ENCODE measurements around a stretch of chr10.

DNA sequence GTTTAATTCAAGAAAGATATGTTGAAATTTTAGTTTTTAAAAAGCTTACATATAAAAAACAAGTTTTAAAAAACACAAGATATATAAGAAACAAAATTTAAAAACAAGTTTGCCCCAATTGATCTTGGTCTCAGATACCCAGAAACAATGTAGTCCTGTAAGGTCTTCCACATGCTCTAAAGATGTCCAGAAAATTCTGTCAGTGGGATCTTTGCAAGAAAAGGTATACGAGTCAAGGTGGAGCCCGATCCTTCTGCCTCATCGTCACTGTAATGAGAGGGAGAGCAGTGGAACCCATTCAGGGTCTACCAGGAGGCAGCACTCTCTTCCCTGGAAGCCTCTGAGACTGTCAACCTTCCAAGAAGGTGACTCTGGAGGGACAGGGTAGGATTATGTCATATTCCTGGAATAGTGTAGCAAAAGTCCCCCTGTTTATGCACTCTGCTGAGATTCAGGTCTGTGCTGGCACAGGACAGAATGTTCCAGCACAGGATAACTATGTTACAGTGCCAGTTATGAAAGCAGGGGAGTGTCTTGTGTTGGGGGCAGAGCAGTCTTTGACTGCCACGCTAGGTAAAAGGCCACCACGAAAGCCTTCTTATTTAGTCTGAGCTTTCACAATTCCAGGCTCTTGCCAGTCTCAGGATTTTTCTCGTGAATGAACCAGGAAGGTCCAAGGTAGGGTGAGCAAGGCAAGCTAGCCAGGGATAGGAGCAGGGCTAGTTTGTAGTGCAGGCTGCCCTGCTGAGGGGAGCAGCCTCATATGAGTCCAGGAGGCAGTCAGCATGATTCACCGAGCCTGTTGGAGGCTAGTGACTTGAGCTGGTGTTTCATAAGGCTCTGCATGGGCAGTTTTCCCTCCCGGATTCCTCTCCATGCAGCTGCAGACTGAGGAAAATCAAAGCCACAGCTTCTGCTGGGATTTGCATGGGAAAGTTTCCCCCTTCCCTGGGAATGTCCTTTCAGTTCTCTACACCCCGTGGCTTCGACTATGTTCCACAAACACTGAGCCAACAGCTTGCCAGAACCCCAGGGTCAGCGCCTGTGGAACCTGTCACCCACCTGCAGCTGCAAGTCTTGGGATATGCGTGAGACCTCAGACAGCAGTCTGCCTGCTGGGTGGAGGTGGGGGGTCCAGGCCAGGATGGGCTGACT lies 112.5 kb downstream of the JCAD start:
- PRO-cap, result no peak

DNA sequence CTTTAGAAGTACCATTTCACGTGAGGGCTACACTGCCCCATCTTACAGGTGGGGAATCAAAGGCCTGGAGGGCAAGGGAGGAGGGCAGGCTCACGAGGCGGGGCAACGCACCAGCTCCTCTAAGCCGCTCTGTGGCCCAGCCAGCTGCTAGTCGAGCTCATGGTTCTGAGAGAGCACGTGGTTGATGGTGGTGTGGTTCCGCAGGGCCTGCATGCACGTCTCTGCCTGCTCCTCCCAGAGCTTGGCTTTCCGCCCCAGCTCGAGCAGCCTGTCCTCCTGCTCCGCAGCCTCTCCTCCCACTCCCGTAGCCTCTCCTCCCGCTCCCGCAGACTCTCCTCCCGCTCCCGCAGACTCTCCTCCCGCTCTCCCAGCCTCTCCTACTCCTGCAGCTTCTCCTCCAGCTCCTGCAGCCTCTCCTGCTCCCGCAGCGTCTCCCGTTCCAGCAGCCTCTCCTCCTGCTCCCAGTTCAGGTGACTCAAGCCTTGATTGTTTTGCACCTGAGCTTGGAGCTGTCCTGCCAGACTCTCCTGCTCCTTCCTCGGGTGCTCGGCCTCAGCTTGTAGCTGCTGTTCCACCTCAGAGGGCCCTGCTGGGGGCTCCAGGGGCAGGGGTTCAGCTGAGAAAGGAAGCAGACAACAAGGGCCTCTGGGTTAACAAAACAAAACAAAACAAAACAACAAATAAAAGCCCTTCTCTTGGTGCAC lies 19.1 kb upstream of the MTPAP start:
- PRO-cap, result no peak

GRCh38 chr10:30374274-30374887 lies 25.3 kb upstream of the MTPAP start:
- PRO-cap, result no peak

DNA sequence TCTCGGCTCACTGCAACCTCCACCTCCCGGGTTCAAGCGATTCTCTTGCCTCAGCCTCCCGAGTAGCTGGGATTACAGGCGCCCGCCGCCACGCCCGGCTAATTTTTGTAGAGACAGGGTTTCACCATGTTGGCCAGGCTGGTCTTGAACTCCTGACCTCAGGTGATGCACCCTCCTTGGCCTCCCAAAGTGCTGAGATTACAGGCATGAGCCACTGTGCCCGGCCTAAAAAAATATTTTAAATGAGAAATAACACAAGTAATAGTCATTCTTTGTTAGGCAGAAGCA lies 1.6 kb downstream of the MAP3K8 start:
- PRO-cap, result no peak

GRCh38 chr10:30437912-30438413 lies 4.0 kb downstream of the MAP3K8 start:
- PRO-cap, result no peak

- PRO-cap, result no peak
Measured at GRCh38 chr10:30439826-30440757, 6.1 kb downstream of the MAP3K8 start.

DNA sequence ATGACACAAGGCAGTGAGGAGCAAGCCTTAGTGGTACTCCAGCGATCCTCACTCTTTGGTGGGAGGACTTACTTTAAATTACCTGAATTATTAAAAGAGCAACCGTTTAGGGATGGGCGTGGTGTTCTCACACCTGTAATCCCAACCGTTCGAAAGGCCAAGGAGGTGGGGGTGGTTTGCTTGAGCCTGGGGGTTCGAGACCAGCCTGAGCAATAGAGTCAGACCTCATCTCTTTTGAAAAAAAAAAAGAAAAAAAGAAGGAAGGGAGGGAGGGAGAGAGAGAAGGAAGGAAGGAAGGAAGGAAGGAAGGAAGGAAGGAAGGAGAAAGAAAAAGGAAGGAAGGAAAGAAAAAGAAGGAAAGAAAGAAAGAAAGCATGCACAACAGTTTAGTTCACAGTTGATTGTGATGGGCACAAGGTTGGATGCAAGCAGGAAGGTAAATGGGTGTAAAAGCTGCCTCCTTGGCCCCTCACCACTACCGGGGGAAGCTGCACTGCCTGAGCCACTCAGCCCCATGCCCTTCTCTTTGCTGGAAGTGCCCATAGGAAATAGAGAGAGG lies 19.7 kb downstream of the MAP3K8 start:
- PRO-cap, result no peak

DNA sequence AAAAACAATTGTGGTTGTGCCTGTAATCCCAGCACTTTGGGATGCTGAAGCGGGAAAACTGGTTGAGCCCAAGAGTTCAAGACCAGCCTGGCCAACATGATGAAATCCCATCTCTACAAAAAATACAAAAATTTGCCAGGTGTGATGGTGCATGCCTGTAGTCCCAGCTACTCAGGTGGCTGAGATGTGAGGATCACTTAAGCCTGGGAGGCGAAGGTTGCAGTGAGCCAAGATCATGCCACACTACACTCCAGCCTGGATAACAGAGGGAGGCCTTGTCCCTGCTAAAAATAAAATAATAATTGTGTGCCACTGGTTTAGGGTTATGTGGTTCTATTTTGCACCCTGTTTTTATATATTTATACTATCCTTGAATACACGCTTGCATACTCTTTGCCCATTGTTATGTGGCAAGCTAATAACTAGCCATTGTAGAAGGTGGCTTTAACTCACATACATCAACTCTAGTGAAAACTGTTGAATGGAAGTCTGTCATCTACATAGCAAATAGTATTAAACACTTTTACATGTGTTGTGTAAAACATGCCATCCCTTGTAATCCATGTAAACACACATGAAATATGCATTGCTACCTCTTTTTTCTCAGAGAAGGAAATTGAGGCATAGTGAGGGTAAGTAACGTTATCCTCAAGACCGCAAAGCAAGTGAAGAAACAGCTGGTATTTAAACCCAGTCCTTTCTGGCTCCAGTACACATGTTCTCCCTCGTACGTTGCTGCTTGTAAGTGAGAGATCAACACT lies 28.2 kb downstream of the MAP3K8 start:
- PRO-cap, result no peak

- PRO-cap, result no peak
Measured at GRCh38 chr10:30502229-30502758, 68.3 kb downstream of the MAP3K8 start.

GRCh38 chr10:30537489-30537822 lies 92.1 kb downstream of the LYZL2 start:
- PRO-cap, result no peak

DNA sequence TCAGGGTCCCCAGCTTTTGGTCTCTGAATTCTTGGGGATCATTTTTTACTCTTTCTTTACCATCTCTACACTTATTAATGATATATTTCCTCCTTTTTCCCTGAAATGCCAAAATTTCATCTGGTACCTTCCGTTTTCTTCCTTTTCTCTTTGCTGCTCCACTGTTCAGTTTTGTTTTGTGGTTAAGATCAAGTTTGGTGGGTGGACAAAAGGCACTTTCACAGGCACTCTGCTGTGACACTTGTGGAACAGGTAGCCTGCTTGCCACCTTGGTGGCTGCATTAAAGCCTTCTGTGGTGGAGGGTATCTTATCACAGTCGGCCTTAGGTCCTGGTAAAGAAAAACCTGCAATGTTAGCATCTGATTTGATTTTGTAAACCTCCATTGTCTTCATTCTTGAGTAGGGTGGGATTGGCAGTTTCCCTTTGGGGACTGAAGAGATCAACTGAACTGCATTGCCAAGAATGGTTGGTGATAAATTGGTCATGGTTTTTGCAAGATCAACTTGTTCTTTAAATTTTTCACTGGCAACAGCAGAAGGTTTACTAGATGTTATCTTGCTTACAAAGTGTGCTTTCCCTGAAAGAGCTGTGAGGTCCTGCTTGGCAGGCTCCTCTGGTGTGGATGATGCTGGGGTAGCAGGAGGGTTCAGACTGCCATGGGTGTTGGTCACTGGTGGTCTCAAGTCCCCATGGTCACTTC lies 182.4 kb downstream of the ZNF438 start:
- PRO-cap, result no peak

DNA sequence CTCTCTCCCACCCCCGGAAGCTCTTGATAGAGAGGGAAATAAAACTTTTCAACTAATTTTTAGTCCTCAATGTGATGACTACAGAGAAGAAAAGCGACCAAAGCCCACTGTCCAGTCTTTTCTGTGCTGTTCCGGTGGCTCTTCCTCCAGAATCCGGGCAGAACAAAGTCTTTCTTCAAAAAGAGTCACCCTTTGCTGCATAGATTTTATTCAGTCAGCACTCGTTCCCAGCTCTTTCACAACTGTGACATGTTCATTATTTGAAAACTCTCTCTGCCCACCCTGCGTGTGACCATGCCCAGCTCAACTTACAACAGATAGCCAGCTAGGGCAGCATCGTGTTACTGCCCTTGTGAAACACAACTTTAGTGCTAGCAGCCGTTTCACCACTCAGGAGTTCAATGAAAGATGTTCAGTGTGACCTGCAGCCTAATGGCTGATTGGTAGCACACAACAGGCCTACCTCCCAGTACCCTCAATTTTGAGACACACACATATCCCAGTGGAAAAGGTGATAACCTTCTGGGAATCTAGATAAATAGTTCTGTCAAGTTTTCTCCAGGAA lies 58.0 kb downstream of the ZNF438 start:
- PRO-cap, result no peak

DNA sequence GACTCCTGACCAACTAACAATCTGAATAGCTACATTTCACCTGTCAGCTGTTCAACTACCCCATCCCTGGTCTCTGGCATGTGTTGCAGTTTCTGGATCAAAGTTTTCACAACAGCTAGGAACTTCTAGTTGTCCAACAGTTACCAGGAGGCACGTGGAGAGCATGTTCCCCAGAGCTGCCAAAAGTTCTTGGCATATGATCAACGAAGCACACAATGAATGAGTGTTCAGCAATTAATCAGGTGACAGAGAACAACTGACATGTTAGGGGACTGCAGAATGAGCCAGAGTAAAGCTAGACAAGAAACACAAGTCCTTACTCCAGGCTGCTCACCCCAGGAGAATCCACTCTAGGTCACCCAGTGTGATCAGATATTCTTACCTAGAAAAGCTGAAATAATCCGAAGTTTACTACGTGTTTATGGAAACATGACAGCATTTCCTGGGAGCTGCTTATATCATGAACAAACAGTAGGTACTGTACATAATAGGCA lies 50.7 kb downstream of the ZNF438 start:
- PRO-cap, result unidirectional peak, plus-strand start at position 277 of the sequence

DNA sequence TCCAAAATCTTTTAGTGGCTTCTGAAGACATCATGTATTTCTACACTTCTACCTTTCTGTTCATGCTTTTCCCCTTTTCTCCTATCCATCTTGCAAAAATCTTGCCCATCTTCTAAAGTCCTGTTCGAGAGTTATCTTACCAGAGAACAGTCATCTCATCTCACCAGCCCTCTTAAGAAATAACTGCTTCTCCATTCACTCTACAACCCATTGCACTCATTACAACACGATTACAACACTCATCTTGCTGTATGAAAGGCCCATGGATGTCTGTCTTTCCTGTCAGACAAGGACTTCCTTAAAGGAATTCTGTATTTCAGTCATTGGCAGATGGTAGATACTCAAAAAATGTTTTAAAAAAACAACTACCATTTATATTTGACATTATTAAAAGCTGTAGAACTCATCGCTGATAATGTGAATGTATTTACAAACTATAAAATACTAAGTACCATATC lies 30.8 kb downstream of the ZNF438 start:
- PRO-cap, result no peak

- PRO-cap, result no peak
Measured at GRCh38 chr10:31320171-31321128, 1.4 kb downstream of the ZEB1 start.

GRCh38 chr10:31427106-31427305 lies 108.0 kb downstream of the ZEB1 start:
- PRO-cap, result no peak

DNA sequence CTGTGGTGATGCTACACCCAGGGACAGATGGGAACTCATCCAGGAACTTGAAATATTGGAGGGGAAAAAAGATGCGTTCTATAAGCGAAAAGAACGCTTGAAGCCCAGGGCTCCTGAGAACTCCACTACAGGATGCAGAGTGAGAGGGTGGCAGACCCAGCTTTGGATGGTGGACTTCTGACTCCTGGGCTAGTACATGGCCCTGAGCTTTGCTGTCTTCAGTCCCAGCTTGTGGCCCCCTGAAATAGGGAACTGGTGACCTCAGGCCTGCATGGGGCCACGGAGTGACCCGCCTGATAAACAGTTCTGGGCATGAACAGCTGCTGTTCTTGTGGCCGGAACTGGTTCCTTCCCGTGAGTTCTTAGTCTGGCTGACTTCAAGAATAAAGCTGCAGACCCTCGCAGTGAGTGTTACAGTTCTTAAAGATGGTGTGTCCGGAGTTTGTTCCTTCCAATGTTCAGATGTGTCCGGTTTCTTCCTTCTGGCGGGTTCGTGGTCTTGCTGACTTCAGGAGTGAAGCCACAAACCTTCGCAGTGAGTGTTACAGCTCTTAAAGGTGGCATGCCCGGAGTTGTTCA lies 267.7 kb downstream of the ZEB1 start:
- PRO-cap, result no peak

DNA sequence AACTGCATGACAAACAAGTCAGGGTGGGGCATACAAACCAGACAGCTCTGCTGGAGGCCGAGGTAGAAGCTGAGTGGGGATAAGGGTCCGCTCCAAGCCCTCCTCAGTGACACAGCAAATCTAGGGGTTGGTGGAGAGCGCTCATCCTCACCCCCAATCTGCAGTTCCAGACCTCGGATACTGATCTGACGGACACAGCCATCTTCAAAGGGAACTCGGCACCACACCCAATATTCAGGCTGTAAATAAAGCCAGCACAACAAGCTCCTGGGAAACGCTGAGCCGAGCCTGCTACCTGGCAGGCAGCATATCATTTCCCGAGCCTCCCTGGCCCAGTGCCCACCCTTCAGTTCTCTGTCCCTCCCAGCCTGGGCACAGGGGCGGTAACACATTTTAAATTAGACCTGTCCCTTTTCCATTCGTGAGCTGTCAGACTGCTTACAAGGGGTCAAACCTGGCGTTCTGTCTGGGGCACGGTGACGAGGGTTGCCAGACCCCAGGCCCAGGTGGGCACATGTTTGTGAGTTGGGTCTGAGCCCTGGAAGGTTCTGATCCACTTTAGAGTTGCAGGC lies 250.5 kb downstream of the ARHGAP12 start:
- PRO-cap, result no peak

DNA sequence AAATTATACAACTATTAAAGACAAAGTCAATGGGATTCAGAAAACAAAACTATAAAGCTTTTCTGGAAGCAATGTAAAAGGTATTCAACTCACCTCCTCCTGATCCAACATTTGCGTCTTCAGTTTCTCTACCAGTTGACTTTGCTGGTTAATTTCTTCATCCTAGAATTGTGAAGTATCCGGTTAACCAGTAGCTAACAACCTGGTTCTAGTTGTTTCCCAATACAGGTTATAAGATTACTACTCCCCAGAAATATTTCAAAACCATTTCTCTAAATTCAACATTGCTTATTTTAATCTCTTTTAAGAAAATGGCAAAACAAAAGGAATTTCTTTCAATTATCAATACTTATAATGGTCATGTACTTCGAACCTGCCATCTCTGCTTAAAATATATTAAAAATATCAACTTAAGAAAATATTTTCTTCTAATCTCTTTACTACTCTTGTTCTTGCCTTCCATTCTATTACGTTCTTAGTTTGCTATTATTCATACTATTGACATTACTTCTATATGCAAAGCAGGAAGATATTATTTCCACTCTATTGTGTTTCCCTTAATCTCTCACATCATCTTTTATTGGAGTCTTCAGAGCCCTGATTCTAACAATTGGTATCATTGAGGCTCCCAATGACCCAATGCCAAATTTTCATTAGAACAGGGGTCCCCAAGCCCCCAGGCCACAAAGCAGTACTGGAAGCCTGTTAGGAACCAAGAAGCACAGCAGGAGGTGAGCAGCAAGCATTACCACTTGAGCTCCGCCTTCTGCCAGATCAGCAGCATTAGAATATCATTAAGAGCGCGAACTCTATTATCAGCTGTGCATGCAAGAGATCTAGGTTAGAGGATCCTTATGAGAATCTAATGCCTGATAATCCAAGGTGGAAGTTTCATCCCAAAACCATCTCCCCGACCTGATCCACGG lies 23.3 kb downstream of the KIF5B start:
- PRO-cap, result no peak

DNA sequence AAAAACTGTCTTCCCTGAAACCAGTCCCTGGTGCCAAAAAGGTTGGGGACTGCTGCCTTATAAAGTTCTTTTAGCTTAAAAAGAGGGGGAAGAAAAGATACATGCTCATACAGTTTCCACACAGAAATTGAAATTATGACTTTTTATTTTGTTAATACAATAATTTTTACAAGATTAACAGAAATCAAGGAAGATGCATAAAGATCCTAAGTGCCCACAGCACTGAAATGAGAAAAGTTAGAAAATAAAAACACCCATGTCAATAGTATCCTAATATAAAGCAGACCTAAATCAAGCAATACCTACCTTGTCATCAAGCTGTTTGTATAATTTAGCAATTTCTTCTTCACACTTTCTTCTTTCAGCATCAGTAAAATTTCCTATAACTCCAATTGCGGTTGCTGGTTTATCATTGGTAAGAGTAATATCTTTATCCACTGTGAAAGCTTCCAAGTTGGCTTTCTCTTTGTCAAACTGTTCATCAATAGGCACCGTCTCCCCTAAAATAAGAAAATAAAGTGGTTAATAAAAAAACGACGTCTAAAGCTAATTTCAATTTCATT lies 22.6 kb downstream of the KIF5B start:
- PRO-cap, result no peak

Measured in left cardiac atrium (tissue), 1 donor.